Metastatic Liver Carcinoma in the Lung (tissue), 2 donors: Measurements from ENCODE around the gene DOCK1.

DNA sequence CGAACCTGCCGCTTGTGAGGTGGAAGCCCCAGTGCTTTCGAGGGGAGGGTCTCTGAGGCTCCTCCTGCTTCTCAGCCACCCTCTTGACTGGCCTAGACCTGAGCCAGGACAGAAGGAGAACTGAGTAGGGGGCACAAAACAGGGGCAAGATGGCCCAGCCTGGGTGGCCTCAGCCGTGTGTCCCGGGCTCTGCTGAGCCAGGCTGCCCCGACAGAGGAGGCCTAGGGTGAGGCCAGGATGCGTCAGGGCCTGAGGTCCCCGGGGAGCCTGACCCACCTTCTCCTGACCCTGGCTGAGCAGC, 118.6 kb downstream of the FAM53B start:
- PRO-cap, 2 experiments = no peak in any of the 2 experiments

- PRO-cap, 2 experiments = no peak in any of the 2 experiments
Observed at GRCh38 chr10:124631904-124632609, 112.1 kb downstream of the FAM53B start.

GRCh38 chr10:124685186-124685805, 58.9 kb downstream of the FAM53B start:
- PRO-cap, 2 experiments = no peak in any of the 2 experiments

DNA sequence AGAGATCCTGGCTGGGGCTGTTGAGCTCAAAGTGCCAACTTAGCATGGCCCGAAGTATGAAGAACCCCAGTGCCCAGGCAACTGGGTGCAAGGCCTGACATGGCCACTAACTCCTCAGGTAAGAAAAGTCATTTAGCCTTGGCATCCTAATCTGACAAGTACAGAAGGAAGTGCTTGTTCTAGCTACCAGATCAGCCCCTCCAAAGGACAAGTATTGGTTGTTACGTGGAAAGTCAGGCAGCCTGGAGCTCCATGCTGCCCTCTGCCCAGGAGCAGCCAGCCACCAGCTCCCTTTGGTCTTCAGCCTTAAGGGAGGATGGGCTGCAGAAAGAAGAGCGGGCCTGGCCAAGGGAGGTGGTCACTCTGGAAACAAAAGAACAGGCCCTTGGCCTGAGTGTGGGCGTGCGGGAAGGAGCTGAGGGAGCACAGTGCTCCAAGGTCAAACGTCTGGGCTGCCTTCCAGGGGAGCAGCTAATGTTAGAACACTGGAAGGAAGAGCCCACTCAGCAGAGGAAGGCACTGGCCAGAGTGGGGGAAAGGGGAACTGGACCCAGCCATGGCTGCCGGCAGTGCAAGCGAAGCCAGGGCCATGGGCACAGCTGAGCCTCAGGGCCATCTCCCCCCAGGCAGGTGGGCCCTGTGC, 42.9 kb downstream of the FAM53B start:
- PRO-cap, 2 experiments = peak in 1 of 2 experiments; most common plus-strand start position 569 of the sequence (in 1)

DNA sequence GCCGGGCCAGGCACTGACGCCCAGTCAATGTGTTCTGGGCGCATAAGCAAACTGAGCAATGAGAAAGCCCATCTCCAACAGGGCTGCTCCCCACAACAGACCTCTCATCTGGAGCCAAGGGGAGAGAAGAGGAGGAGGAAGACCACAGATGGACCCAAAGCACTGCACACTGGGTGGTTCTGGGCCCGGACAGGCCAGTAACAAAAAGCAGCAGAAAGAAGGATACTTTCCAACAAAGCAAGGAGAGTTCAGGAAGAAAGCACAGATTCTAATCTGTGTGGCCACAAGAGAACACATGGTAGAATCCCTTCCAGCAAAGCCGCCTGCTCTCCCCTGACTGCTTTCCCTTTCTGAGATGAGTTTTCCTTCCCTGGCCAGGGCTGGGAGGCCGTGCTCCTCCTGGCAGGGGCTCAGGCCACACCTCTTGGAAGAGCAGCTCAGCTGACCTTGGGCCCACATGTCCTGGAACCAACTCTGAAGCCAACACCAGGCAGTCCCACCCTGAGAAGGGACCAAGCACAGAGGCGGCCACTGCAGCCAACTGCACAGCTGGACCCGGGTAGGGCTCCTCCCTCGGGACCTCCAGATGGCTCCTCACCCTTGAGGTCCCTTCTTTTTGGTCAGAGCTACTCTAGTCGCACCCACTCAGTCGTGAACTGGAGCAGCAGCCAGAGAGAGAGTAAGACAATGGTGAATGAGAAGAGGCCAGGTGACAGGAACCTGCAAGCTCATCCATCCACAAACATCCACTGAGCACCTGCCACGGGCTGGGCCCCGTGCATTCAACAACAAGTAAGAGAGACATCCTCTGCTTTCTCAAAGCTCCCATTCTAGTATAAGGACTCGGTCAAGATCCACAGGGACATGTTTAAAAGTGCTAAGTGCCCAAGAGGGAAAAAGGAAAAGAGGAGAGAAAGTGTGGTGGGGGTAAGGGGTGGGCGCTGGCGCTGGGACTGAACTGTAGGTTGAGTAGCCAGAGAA, 40.3 kb downstream of the FAM53B start:
- PRO-cap, 2 experiments = peak in 2 of 2 experiments; most common minus-strand start position 350 of the sequence (in 1)

GRCh38 chr10:124736276-124737179, 7.7 kb downstream of the FAM53B start:
- PRO-cap, 2 experiments = no peak in any of the 2 experiments

DNA sequence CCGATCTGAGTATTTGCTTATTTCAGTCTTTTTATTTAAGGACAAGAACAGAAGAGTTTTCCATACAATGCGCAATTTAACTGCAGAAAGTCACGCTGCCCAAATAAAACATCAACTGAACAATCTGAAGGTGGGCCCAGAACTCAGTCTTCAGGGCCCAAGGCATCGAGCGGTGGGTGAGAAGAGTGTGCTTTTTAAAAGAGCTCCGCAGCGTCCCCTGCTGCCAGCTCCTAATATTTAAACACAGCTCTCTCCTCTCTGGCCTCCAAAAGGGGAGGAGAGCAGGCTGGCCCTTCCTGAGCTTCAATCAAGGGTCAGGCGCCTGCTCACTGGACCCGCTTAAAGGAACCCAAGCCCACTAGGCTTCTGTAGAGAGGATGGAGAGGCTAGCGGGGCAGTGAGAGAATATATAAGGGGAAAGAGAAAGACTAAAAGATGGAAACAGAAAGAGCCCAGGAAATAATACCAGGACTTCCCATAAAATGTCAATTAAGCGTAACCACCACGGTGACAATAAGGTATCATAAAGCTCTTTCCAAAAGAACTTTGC, 2.9 kb downstream of the FAM53B start:
- PRO-cap, 2 experiments = peak in 1 of 2 experiments; most common plus-strand start position 369 of the sequence (in 1)

DNA sequence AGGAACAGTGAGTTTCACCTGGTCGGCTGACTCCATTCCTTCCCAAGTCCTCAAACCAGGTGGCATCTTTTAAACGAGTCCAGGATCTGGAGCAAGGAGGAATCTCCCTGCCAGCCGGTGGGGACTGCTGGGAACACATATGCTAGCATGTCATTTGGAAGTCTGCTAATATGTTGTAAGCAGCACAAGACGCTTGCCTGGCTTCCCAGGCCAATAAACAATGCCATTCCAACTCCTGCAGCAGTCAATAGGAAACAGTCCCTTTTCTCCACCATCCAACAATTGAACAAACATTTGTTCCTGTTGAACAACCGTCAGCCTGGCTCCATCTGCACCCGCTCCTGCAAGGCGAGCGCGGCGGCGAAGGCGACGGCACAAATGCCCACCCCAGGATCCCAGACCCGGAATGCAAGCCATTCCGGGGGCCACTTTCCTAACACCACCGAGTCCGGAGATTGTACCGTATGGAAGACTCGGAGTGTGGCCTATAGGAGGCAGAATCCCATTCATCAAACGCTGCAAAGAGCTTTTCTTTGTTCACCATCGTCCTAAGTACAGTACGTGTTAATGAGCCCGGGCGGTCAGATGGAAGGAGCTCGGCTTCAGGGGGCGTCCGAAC, 1.7 kb downstream of the FAM53B start:
- PRO-cap, 2 experiments = peak in 1 of 2 experiments; most common plus-strand start position 584 of the sequence (in 1)

GRCh38 chr10:124830302-124830861, 28.8 kb downstream of the ABRAXAS2 start:
- PRO-cap, 2 experiments = no peak in any of the 2 experiments

DNA sequence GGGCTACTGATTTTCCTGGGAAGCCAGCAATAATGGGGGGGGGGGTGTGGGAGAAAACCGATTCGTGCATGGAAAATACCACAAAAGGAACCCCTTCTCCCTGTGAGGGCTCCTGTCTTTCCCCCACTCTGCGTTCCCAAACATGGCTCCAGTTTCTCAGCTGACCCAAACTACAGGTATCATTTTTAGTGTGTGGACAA, 36.1 kb downstream of the CTBP2 start:
- PRO-cap, 2 experiments = no peak in any of the 2 experiments

- PRO-cap, 2 experiments = no peak in any of the 2 experiments
Observed at GRCh38 chr10:125035167-125035745, 7.4 kb upstream of the CTBP2 start.

GRCh38 chr10:125852229-125852761, 28.8 kb downstream of the DHX32 start:
- PRO-cap, 2 experiments = no peak in any of the 2 experiments

DNA sequence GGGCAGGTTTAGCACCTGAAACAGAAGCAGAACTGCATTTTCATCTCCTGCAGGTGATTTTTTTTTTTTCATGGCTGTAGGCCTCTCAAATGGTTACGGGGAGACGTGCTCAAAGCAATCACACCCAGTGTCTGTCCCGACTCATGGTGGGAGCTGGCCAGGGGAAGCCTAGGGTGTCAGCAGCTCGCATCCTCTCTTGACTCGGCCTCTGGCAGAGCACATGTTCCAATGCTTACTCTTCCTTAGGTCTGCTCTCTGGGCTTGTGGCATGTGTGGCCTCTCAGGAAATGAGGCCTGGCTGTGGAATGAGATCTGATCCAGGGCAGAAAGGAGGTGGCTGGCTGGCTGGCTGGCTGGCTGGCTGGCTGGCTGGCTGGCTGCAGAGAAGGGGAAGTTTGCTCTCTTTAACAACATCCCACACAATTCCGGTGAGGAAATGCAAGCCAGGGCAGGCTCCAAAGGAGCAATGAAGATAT, 153.3 kb downstream of the FANK1 start:
- PRO-cap, 2 experiments = no peak in any of the 2 experiments

GRCh38 chr10:126088137-126088600, 191.8 kb downstream of the FANK1 start:
- PRO-cap, 2 experiments = no peak in any of the 2 experiments

GRCh38 chr10:126315795-126316233, 72.5 kb downstream of the ADAM12 start:
- PRO-cap, 2 experiments = no peak in any of the 2 experiments

DNA sequence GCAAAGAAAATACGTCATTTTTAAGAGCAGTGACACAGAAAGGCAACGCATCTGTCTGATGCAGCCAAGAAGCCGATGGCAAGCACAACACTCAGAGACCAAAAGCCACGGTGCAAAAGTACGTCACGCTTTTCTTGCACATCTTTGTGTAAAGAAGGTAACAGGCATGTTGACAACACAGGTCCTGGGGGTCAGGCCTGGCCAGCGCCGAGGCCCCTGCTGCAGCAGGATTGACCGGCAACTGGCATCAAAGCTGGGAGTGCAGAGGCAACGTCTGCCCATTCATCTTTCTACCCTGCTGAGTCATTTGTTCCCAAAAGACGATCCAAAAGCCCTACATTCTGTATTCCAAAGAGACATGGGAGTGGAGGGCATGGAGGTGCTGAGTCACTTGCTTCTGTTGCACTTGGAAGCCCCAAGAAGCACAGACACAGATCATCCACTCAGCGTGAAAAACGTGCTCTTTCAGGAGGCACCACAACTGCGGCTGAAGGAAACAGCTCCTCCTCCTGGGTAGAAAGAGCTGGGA, 71.0 kb upstream of the ADAM12 start:
- PRO-cap, 2 experiments = no peak in any of the 2 experiments

DNA sequence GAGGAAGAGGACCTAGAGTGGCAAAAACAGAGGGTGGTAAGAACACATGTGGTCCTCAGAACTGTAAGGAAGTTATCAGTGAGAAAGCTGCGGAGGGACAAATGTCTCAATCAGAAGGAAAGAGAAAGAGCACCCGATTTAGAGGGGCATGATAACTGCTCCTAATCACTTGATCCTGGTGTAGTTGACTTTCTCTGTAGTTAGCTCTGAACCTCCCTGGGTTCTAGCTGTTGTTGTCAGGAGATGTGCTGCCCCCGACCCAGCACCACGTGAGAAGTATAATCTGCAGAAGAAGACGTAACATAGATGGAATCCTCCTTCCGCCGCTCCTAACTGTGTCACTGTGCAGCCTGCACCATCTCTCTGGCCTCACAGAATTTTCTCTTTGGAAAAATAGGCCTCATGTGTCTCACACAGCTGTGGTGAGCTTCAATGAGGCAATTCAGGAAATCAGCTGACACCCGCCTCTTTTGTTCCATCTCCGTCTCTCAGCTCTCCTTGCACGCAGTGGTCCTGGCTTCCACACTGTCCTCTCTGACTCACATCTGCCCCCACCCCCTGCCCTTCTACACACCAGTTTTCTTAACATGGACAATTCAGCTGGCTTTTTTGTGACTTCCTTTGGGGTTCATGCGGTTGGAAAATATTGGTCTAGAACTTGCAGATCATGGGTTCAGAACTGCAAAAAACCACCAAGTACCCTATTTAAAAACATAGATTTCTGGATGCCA, 7.2 kb downstream of the C10orf90 start:
- PRO-cap, 2 experiments = no peak in any of the 2 experiments

DNA sequence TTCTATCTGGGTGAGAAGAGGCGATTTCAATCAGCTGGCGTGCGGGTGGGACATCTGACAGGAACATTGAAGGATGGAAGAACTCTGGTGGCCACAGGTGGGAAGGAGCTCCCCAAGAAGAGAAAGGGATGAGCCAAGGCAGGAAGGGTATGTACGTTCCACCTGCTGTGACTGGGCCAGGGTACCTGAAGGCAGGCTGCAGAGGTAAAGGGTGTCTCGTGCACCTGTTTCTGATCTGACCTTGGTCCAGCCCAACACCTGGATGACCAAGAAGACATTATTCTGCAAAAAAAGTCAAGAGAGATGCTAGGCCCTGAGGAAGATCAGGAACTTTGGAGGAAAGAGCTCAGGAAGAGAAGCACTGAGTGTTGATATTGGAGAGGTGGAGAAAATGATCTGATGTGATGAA, 38.3 kb upstream of the DOCK1 start:
- PRO-cap, 2 experiments = no peak in any of the 2 experiments

GRCh38 chr10:126881736-126882591, 23.3 kb upstream of the DOCK1 start:
- PRO-cap, 2 experiments = no peak in any of the 2 experiments

DNA sequence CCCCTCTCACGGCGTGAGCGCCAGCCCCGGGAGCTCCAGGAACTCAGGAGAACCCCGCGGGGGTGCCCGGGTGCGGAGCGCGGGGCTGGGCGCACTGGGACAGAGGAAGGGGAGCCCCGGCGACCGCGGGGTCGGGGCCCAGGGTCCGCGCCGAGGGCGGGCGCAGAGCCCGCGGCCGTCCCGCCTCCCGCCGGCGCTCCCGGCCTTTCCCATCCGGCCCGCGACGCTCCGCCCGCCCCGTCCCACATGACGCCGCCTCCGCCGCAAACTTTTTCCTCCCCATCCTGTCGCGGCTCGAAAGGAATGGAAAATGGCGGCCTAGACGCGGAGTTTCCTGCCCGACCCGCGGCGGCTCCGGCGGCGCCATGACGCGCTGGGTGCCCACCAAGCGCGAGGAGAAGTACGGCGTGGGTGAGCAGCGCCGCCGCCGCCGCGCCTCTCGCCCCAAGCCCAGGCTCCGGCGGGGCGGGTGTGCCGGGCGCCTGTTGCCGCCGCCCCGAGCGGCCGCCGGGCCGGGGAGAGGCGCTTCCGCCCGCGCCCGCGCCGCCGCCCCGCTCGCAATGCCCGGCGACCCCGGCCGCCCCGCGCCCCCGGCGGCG, at the start of gene DOCK1:
DOCK1 (plus strand) TSS at position 276 of the 599 bp plus-strand sequence.
- PRO-cap, 2 experiments = peak in 2 of 2 experiments; most common plus-strand start position 300 of the sequence (in 1); most common minus-strand start position 208 of the sequence (in 2)